Measurements from ENCODE around the genes TSPAN31, AVIL and LRIG3.

DNA sequence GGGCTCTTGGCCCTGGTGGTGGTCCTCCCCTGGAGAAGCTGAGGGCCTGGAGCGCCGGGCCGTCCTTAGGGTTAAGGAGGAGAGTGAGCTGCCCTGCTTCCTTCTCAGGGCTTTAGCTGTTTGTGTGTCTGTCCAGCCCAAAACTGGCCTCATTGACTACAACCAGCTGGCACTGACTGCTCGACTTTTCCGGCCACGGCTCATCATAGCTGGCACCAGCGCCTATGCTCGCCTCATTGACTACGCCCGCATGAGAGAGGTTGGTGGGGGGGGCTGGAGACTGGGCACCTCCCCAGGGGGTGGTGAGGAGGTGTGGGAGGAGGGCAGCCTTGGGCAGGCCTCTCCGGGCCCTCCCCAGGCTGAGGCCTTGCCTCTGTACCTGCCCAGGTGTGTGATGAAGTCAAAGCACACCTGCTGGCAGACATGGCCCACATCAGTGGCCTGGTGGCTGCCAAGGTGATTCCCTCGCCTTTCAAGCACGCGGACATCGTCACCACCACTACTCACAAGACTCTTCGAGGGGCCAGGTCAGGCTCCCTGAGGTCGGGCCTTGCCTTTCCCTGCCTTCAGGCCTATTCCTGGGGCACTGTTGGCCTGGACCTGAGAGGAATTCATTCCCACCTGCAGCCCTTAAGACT is 2.9 kb downstream of the SHMT2 start:
- RRBS, result no CpG with 5 or more reads among the region's 17 CpGs

DNA sequence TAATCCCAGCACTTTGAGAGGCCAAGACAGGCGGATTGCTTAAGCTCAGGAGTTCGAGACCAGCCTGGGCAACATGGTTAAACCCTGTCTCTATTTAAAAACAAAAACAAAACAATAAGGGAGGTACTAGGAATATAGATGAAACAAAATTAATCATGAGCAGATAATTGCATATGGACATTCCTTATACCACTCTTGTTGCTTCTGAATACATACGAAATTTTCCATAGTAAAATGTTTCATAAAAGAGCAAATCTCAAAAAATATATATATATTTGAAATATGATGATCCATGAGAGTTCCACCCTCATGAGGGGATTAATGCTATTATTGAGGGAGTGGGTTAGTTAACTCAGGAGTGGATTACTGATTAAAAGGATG is 22.4 kb downstream of the R3HDM2 start:
- RRBS, result no CpG with 5 or more reads among the region's 3 CpGs

DNA sequence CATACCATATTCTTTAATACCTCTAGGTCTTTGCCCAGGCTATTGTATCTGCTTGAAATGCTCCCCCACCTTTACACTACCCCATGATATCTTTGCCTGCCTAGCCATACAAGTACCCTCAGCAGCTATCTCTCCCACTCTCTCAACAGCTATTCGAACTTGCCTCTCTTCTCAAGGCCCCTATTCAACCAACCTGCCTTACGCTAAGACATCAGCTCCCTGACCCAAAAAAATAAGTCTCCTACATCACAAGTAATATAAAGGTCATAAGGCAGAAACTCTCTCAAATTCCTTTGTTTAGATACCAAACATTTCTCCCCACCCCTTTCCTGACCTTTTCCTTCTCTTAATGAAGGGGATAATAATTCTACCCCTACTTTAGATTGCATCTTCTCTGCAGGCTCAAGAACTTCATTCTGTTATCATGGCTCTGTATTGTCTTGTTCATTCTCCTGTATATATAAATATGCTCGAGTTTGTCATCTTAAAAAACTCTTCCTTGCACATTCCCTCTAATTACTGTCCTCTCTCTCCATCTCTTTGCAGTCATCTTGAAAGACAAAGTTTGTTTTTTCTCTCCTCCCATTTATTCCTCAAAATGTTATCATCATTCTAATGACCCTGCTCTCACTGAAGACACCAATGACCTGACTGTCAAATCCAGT is 11.0 kb downstream of the R3HDM2 start:
- RRBS, result no CpG with 5 or more reads among the region's 3 CpGs

- RRBS, result no CpG with 5 or more reads among the region's 13 CpGs
Measured at GRCh38 chr12:57451896-57453167, 2.8 kb upstream of the INHBE start.

DNA sequence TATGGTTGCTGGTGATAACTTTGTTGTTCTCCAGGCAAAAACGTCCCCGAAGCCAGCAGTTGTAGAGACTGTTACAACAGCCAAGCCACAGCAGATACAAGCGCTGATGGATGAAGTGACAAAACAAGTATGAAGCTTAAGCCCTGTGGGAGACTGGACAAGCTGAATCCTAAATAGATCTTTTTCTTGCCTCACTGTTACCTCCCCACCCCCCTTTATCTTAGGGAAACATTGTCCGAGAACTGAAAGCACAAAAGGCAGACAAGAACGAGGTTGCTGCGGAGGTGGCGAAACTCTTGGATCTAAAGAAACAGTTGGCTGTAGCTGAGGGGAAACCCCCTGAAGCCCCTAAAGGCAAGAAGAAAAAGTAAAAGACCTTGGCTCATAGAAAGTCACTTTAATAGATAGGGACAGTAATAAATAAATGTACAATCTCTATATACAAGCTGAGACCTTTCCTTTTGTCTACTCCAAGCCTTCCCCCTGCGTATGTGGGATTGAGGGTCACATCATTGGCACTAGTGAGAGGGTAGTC is 4.0 kb downstream of the DDIT3 start:
- RRBS, result no CpG with 5 or more reads among the region's 8 CpGs

DNA sequence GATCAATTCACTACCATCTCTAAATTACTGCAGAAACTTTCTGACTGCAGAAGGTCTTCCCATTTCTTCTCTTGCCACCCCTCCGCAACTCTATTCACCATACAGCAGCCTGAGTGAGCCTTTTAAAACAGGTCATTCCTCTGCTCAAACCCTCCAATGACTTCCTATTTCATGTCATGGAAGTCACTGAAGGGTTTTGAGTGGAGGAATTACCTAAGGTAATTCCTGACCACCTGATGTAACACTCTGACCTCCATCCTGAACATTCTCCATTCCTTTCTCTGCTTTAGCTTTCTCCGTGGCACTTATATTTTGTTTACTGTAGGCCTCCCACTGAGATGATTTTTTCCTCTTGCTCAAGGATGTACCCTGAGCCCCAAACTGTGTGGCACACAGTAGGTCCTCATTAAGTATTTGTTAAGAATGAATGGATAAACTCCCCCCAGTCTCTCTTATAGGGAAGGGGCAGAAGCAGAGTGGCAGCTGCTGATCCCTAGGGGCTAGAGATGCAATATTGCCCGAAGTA is 1.2 kb downstream of the DDIT3 start:
- RRBS, result no CpG with 5 or more reads among the region's 3 CpGs

DNA sequence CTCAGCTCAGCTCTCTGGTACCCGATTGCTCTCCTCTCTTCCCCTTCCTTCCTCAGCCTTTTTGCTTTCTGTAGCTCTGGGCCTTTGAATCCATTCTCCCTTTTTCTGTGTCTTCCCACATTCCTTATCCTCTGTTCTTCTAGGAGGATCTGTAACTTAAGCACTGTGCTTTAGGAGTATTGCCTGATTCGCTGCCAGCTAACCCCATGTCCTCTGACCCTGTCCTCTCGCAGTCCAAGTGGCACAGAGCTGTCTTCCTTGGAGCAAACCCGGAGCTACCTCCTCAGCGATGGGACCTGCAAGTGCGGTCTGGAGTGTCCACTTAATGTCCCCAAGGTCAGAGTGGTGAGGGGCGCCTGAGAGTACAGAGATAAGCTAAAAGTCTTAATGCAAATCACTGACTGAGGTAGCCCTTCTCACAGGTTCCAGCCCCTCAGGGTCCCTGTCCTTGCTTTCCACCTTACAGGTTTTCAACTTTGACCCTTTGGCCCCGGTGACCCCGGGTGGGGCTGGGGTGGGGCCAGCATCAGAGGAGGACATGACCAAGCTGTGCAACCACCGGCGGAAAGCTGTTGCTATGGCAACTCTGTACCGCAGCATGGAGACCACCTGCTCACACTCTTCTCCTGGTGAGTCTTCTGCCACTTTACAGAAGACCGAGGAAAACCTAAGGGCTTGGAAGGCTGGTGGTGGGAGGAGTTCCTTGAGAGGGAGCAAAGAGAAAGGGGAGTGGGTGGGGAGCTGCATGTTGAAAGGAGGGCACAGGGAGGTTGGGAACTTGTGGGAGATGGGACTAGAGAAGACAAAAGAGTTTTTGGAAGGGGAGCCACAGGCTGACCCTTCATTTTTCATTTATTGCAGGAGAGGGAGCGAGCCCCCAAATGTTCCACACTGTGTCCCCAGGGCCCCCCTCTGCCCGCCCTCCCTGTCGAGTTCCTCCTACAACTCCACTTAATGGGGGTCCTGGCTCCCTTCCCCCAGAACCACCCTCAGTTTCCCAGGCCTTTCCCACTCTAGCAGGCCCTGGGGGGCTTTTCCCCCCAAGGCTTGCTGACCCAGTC is 2.2 kb downstream of the MBD6 start:
- RRBS, result 63% methylated on average over 2 of the region's 16 CpGs

GRCh38 chr12:57528170-57529162 is 5.8 kb downstream of the MBD6 start:
- RRBS, result no CpG with 5 or more reads among the region's 21 CpGs

- RRBS, result no CpG with 5 or more reads among the region's 14 CpGs
Measured at GRCh38 chr12:57694494-57694982, 606 bp downstream of the OS9 start.

DNA sequence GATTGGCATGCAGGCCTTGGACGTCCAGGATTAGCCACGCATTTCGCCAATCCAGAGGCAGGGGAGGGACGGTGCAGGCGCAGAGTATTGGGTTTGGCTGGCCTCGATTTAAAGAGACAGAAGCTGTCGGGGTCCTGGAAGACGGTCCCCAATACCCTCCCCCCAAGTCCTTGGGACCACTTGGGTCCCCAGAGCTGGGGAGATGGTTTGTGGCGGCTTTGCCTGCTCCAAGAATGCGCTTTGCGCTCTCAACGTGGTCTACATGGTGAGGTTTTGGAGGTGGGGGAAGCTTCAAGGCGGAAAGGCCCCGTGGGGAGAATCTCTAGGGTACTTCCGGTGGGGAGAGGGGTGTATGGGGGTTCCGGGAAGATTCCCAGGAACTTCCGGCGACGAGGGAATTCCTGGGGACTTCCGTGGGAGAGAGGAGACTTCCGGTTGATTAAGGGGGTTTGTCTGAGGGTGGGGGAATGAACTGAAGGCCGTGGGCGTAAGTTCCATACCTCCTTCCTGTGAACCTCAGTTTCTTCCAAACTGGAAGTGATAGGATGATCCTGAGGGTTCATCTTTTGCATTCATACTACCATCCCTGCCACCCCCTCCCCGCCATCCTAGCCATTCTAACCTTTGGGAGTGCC is at the start of gene TSPAN31:
TSS of gene TSPAN31 (plus strand) at position 87 of the 635 bp plus-strand sequence.
- RRBS, result no CpG with 5 or more reads among the region's 24 CpGs

- RRBS, result no CpG with 5 or more reads among the region's 2 CpGs
Measured at GRCh38 chr12:57748185-57748562, 3.3 kb downstream of the TSPAN31 start.

GRCh38 chr12:57764684-57765000 is 2.2 kb downstream of the CYP27B1 start:
- RRBS, result 25% methylated on average over 4 of the region's 17 CpGs

- RRBS, result no CpG with 5 or more reads among the region's 9 CpGs
Measured at GRCh38 chr12:57818176-57819339, at the start of gene AVIL. TSS of gene AVIL (minus strand) at chr12:57818734.

DNA sequence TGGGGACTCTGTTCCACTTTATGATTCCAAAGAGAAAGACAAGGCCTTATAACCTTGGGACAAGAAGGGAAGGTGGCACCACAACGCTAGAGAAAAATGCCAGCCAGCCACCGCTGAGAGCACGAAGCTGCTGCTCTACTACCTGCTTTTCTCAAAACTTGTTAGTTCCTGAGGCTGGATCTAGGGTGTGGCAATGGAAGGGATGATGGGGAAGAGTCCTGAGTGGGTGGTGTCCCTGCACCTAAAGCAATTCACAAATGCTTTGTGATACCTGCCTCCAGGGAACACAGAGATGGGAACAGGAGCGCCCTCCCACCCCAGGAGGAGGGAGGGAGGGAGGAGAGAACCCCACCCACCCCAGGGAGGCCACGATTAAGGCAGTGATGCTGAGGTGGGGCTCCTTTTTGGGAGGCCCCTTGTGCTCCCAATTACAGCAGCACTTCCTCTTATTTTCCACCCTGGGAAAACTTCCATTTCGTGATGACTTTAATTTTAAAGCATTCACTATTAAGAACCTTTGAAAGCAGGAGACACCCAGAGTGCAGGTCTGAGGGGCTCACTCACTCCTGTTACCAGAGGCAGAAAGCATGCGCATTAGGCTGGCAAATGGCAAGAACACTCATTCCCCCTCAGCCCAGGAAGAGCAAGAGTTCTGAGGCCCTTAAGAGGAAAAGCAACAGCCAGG is 3.4 kb upstream of the AVIL start:
- RRBS, result no CpG with 5 or more reads among the region's 7 CpGs

GRCh38 chr12:57836294-57837469 is 9.8 kb downstream of the CTDSP2 start:
- RRBS, result no CpG with 5 or more reads among the region's 17 CpGs

- RRBS, result 4% methylated on average over 1 of the region's 57 CpGs
Measured at GRCh38 chr12:57845029-57845688, 1.4 kb downstream of the CTDSP2 start.

- RRBS, result no CpG with 5 or more reads among the region's 11 CpGs
Measured at GRCh38 chr12:57905271-57905743, 36.1 kb upstream of the ATP23 start.

DNA sequence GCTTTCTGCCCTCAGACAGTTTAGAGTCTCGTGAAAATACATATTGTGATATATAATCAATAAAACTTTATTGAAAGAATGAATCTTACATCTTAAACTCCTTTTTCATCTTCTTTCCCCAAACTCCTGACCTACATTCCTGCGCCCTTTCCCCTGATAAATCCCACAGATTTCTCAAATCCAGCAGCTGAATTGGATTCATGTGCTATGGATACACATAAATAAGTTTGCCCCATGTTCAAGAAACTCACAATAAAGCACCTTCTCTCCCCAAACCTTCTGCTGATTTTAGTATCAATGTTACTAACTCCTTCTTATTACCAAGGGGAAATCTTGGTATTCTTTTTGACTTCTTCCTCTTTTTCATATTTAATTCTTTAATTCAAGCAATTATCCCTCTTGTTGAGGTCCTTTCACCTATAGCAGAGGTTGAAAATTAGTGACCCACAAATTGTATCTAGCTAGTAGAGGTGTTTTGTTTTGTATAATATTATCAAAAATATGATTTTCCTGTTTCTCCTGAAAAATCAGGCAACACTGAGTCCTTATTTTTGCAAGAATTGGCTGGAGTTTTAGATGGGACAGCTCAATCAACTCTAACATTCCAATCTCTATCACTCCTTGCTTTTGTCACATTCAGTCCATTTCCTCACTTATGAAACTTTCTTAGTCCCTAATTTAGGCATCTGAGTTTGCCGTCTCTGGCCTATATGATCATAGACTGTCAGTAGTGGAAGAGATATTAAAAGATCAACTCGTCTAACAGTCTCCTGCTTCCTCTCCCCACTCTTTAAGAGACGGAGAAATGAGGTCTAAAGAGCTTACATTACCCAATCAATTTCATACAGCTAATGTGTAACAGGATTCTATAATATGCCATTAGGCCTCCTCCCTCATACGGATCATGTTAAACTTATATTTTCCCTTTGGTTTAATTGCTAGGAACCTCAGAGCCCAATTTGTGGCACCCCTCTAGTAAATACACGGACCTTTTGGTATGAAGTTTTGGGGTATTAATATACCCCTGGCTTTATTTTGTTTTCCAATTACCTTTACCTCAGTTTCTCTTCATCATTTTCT is 6.8 kb upstream of the ATP23 start:
- RRBS, result no CpG with 5 or more reads among the region's 7 CpGs

- RRBS, result no CpG with 5 or more reads among the region's 3 CpGs
Measured at GRCh38 chr12:58906871-58907392, 13.4 kb downstream of the LRIG3 start.

GRCh38 chr12:58919835-58920873 is at the start of gene LRIG3:
TSS of gene LRIG3 (minus strand) at chr12:58920504.
- RRBS, result 1% methylated on average over 13 of the region's 107 CpGs